SP-49 (cell line): ENCODE results near the gene DNM3.

- PRO-cap, result no peak
These were observed 20.5 kb downstream of the ATP1B1 start for GRCh38 chr1:169126773-169127628.

- PRO-cap, result no peak
These were observed 130.4 kb downstream of the ATP1B1 start for GRCh38 chr1:169236747-169237438.

DNA sequence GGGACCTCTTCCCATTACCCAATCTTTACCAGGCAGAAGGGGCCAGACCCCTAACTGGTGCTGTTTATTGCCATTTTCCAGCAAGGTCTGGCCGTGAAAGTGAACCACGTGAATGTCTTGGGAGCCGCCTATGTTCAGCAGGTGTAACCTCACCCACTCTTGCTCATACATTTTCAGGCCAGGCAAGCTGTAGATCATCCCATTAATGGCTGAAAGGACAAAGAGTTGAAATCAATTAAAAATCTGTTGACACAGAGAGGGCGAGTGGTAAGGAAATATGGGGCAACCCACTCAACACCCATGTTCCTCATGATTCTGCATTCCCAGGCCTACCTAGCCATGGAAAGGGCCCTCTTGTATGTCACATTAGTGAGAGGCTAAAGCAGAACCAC, 42.1 kb upstream of the SLC19A2 start:
- PRO-cap, result no peak

- PRO-cap, result bidirectional peak, plus-strand start at chr1:169795901, minus-strand start at chr1:169795842
These were observed 935 bp downstream of the C1orf112 start for GRCh38 chr1:169795776-169796173.

GRCh38 chr1:169892672-169893162, 979 bp downstream of the SCYL3 start:
- PRO-cap, result no peak

DNA sequence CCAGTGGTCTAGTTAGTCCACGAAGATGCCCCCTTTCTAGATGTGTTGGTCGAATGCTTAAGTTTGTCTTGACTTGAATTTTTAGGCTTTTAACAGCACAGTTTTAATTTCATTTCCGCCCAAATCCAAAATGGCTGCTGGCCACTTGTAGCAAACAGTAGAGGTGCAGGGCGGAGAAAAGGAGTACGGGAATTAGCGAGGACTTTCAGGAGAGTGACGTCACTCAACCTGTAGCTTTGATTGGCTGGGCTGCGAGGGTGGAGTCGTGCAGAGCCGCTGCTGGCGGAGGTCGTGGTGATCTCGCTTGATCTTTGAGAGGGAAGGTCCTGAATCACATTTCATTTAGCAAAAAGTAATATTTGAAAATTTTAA, 391 bp upstream of the SCYL3 start:
- PRO-cap, result no peak

DNA sequence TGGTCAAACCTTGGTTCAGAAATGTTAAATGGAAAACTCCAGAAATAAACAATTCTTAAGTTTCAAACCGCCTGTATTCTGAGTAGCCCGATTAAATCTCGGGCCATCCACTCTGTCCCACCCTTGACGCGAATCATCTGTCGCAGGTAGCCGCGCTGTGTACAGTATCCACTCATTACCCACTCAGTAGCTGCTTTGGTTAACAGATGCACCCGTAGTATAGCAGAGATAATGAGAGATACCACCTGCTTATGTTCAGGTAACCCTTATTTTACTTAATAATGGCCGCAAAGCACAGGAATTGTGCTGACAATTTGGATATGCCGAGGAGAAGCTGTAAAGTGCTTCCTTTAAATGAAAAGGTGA, 814 bp upstream of the SCYL3 start:
- PRO-cap, result no peak

- PRO-cap, result no peak
These were observed 37.6 kb upstream of the GORAB start for GRCh38 chr1:170494313-170494838.

DNA sequence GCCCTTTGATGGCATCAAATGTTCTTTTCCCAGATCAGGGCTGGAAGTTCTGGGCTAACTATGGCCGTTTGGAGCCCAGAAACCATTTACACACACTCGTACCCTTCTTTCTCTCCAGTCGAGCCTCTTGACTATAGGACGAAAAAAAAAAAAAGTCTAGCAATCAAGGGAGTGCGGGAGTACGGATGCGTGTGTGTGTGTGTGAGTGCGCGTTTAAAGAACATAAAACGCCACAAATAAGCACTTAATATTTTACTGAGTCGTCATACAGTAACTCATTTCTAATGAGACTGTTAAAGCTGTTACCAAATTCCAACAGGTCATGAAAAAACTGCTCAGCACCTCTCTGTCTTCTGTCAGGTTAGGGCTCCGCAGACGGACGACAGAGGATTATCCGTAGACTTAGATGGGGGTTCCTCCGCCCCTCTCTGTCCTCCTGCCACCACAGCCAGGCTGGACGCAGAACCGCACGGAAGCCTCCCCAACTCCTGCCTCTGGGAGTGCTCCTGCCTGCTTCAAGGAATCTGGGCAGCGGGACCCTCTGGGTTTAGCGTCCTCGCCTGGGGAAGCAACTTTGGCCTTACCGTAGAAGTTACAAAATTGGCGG, 2.0 kb upstream of the PRRX1 start:
- PRO-cap, result no peak

DNA sequence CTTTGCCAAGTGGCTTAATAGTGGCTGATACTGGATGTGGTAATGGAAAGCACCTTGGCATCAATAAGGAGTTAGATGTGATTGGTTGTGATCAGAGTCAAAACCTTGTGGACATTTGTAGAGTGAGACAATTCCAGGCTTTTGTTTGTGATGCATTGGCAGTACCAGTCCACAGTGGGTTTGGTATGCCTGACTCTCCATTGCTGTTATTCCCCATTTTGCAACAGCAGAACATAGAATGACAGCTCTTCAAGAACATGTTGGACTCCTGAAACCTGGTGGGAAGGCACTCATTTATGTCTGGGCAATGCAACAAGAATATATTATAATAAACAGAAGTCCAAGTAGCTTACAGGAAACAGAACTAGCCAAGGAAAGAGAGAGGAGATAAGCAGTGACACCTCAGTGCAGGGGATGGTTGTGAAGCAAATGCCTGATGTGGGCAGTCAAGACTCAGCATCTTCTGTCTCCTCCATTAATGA, 6.2 kb upstream of the FMO3 start:
- PRO-cap, result no peak

DNA sequence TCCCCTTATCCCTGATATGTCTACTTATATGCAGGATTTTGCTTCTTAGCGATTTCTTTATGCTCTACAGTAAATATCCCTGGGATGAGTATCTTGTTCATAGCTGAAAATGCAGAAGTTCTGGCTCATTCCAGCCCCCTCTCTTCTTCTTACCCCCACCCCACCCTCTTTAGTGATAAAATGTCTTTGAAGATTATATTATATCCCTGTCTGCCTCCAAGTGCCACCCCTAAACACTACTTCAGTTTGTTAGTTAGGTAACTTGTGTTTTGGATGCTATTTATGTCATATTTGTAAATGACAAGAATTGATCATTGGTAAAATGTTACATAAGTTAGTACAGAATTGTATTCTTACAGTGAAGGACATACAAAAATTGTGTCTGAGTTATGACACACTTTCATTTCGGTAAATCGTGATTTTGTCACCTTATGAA, 2.6 kb downstream of the PRRC2C start:
- PRO-cap, result no peak

- PRO-cap, result no peak
These were observed 21.2 kb upstream of the MYOCOS start for GRCh38 chr1:171600819-171601232.

DNA sequence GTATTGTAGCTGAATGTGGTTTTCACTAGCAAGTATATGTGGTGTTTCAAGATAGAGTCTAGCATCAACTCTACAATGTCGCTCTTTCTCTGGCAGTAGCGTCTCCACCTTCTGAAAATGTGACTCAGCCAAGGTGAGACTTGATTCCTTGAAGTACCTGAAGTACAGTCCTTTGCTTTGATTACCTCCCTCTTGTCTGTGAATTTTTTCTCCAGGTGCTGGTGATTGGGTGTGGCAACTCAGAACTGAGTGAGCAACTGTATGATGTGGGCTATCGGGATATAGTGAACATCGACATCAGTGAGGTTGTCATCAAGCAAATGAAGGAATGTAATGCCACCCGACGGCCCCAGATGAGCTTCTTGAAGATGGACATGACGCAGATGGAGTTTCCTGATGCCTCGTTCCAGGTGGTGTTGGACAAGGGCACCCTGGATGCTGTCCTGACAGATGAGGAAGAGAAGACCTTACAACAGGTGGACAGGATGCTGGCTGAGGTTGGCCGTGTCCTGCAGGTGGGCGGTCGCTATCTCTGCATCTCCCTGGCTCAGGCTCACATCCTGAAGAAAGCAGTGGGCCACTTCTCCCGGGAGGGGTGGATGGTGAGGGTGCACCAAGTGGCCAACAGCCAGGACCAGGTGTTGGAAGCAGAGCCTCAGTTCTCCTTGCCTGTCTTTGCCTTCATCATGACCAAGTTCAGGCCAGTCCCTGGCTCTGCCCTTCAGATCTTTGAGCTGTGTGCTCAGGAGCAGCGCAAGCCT, 2.2 kb downstream of the METTL13 start:
- PRO-cap, result no peak

- PRO-cap, result no peak
These were observed at the start of gene DNM3 for GRCh38 chr1:171841000-171841994. TSS of gene DNM3 (plus strand) at chr1:171841498.

DNA sequence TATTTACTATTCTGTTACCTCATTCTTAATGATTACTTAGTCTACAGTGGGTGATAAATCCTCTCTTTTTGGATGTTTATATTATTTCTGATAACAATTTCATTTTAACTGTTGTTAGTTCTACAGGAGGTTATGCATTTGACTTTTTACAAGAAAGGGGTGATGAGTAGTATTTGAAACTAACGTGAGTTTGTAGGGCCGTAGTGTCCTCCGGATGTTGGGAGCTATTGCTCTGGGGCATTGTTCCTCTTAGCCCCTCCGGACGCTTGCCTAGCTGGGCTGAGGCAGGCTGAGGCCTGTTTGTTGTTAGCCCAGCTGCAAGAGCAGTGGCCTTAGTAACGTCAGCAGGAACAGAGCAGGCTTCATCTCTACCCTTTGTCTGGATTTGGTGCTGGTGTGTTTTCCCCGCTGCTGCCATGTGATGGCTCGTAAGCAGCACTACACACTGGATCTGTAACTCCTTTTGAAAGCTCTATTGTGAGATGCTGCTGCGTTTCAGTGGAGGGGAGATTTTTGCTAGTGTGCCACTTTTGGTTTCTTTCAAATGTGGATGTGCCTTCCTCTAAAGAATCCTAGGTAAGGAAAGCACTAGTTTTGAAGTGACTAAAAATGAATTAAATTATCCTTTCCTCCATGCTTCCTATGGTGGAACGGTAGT, 57.6 kb downstream of the DNM3 start:
- PRO-cap, result no peak

- PRO-cap, result no peak
These were observed 271.2 kb upstream of the C1orf105 start for GRCh38 chr1:172149339-172149683.

DNA sequence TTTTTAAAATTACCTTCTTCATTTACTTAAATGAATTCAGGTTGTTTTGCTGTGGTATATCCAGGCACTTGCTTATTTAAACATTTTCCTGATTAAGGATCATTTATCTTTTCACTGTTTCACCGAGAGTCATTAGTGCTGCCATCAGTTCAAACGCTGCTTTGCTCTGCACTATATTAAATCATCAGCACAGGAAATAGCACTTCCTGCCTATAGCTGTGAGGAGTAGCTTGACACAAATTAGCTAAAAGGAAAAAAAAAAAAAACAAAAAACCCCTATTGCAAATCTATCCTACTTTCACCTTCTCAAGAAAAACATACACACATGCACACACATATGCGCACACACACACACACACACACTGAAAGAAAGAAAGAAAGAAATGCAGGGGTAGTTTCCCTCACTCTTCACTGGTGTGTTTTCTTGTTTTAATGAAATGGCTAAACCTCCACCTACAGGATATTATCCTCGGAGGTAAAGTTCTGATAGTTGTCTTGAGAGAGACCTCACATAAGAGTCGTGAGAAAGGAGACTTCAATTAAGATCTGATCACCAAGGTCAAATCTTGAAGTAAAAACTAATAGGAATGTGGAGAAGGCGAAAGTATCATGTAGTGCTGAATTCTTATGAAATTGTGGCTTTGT, 39.6 kb upstream of the C1orf105 start:
- PRO-cap, result no peak

DNA sequence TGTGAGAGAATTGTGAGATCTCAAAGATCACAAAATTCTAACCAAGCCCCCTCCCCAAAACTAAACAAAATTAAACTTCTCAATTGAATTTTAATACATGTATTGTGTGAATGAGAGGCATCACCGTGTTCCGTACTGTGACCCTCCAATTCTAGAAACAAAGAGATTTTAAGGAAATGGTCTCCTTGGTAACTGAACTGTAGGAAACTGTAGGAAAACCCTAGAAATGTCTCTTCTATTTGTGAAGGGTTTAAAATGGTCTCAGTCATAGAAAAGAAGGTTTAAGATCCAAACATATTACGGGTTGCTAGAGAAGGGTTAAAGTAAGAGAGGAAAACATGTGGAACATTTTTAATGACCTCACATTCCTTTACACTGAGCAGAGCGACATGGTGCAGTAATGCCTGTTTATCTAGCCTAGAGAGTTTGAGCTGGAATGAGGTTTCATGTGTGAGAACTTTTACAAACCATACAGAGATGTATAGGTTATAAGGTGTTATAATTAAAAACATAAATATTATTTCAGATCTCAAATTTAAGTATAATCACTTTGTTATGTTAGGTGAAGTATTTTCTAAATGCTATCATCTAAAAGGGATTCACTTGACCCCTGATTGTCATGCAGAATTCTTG, 37.0 kb upstream of the C1orf105 start:
- PRO-cap, result no peak

DNA sequence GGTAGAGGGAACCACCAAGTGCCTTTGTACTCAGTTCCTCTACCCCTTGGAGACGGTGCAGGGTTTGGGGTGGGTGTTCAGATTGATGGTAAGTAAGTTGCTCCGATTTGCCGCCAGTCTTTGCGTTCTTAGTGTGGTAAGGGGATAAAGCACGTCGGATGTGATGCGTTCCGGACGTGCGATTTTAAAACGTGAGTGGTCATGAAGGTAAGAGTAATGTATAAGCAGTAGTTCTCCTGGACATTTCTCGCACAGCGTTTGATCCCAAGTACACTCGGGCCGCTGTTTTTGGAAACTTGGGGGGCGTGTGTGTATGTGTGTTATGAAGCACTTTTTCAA, 756 bp downstream of the SUCO start:
- PRO-cap, result bidirectional peak, plus-strand start at position 27 of the sequence, minus-strand start outside the sequence

- PRO-cap, result no peak
These were observed 3.2 kb upstream of the TNFSF4 start for GRCh38 chr1:173210396-173210641.